SP-49 (cell line): ENCODE data around the gene TK1.

GRCh38 chr17:77211671-77212161, 69.6 kb upstream of the SEPTIN9 start:
- PRO-cap, result no peak

- PRO-cap, result no peak
Measured at GRCh38 chr17:77255329-77255923, 25.9 kb upstream of the SEPTIN9 start.

DNA sequence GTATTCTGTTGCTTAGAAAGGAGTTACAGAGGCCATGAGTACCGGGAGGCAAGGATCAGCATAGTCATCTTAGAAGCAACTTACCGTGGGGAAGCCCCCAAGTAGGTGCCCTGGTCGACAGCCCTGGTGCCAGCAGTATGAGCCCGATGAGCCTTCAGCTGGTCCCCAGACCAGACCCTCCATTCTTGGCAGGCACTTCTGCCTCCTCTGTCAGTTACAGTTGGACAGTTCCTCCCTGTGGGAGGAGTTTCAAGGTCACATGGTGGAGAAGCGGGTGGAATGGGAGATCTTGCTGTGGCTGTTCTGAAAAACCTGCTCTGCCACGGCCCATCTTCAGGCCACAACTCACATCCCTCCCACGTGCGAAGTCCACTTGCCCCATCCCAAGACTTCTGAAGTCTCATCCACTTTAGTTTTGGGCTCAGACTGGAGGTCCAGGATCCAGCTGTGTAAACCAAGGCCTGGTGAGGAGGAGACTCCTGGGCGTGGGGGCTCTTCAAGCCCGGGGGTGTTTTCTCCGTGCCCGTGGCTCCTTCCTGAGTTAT, 7.1 kb upstream of the SEPTIN9 start:
- PRO-cap, result no peak

DNA sequence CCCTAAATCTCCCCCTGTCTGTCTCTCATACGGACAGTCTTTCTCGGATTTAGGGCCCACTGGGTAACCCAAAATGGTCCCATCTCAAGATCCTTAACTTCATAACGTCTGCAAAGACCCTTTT, 42.7 kb downstream of the SEPTIN9 start:
- PRO-cap, result no peak

- PRO-cap, result no peak
Measured at GRCh38 chr17:77356355-77357144, 75.3 kb downstream of the SEPTIN9 start.

DNA sequence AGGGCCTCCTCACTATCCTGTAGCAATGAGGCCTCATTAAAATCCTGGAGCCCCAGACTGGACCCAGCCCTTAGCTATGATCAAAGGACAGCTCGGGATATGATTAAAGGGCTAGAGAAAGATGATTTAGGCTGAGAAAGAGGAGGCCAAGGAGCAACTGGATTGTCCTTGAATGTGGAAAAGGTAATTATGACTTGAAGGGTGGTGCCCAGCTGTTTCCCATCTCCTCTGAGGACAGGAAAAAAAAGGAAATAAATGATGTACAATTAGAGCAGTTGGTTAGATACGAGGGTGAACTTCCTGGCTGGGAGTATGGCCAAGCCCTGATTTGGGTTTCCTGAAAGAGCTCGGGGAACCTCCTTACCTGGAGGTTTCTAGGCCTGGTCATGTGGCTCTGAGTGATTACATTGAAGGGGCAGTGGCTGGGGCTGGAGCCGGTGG, 89.5 kb downstream of the SEPTIN9 start:
- PRO-cap, result no peak

DNA sequence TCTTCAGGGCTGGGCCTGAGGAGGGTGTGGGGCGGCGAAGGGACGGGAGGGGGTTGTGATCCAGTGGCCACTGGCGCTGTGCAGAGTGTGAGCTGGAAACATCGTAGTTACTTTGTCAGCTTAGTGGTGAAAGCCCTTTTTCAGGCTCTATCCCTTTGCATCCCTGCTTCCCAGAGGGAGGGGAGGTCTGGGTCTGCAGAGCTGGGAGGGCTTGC, 93.4 kb downstream of the SEPTIN9 start:
- PRO-cap, result no peak

- PRO-cap, result no peak
Measured at GRCh38 chr17:77391610-77392311, 110.5 kb downstream of the SEPTIN9 start.

DNA sequence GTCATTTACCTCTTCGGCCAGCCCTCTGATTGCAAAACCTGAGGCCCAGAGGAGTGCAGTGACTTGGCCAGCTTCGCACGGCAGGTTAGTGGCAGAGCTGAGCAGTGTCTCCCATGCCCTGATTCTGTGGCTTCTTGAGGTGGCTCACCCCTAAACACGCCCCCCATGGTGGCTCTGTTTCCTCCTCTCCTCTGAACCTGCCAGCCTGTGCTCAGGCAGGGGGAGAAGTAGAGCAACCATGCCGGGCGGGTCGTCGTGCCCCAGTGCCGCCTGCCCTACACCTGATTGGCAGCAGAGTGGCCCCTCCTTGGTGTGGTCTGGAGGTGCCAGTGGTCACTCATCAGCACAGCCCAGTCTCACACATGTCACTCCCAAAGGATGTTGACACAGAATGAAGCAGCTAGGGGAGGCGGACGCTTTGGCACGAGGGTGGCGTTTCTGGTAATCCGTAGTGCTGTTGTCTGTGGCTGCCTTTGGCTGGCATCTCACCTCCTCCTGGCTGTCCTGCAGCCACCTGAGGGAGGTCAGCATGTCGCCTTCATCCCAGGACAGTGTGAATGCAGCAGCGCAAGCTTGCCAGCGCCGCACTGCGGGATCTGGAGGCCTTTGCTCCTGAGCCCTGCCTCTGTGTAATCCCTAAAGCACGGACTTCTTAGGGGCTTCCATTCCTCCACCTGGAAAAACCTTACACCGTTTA, 154.1 kb downstream of the SEPTIN9 start:
- PRO-cap, result no peak

GRCh38 chr17:77493574-77493967, 212.3 kb downstream of the SEPTIN9 start:
- PRO-cap, result no peak

GRCh38 chr17:77778999-77779697, 179.4 kb upstream of the TNRC6C start:
- PRO-cap, result no peak

DNA sequence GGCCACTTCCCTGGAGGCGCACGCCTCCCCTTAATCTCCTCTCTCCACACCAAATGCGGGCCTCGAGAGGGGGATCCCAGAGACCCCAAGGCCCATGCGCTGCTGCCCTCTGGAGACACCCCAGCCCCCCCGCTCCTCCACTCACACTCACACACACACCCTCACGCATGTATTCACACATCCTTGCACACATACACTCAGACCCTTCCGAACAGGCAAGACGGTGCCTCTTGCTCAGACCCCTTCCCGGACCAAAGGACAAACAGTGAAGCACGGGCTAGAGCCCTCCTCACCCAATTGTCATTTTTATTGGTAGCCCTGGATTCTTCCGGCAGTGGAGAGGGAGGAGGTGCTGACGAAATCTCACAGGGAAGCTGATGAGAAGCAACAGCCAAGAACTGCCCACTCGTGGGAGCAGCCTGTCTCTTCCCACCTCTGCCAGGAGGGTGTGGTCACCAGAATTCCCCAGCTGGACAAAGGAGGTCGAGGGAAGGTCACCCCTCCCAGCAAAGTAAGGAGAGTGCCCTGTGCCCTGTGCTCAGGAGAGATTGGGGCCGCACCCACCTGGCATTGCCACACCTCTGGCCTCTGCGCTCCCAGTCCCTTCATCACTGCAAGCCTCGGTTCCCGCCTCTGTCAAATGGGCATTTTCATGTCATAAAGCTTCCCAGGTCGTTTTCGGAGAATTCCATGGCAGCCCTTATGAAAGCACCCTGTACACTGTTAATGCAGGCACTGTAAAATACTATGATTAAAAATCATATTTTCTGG, 135.9 kb upstream of the TNRC6C start:
- PRO-cap, result no peak

GRCh38 chr17:77872207-77872692, 86.3 kb upstream of the TNRC6C start:
- PRO-cap, result no peak

GRCh38 chr17:77942203-77942752, 16.2 kb upstream of the TNRC6C start:
- PRO-cap, result no peak

- PRO-cap, result no peak
Measured at GRCh38 chr17:78018257-78018643, 59.7 kb downstream of the TNRC6C start.

- PRO-cap, result no peak
Measured at GRCh38 chr17:78166472-78166793, 1.9 kb upstream of the SYNGR2 start.

GRCh38 chr17:78186639-78187726, at the start of gene TK1:
TSS of gene TK1 (minus strand) at chr17:78187052.
- PRO-cap, result bidirectional peak, plus-strand start at chr17:78187362, minus-strand start at chr17:78187051

GRCh38 chr17:78198825-78199415, 11.8 kb downstream of the AFMID start:
- PRO-cap, result no peak

GRCh38 chr17:78341328-78342023, 18.4 kb downstream of the SOCS3 start:
- PRO-cap, result no peak

DNA sequence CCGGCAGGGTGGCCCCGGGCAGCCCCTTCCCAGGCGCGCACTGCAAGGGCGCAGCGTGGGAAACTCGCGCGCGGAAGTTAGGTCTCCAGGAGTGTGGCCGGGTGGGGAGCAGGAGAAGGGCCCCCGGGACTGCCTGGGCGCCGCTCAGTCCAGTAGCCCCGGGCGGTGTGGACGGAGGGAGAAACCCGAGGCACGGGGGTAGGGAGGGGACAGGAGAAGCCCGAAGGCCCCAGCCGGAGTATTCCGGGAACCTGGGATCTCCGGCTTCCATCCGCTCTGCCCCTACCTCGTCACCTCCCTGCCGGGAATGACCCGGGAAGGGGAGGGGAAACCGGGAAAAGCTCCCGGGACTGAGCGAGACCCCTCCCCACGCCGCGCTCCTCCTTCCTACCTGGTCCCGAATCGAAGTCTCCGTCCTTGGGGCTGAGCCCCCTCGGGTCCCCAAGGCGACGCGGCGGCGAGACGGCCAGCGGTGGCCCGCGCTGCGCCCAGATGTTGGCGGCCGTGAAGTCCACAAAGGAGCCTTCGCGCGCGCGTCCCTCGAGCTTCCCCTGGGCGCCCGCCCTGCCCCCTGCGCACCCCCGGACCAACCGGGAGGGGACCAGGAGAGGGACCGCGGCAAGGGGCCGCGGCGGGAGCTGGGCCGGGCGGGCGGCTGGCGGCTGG, 385 bp downstream of the SOCS3 start:
- PRO-cap, result no peak